ENCODE results near the genes AKR1C2 and AKR1C4.

DNA sequence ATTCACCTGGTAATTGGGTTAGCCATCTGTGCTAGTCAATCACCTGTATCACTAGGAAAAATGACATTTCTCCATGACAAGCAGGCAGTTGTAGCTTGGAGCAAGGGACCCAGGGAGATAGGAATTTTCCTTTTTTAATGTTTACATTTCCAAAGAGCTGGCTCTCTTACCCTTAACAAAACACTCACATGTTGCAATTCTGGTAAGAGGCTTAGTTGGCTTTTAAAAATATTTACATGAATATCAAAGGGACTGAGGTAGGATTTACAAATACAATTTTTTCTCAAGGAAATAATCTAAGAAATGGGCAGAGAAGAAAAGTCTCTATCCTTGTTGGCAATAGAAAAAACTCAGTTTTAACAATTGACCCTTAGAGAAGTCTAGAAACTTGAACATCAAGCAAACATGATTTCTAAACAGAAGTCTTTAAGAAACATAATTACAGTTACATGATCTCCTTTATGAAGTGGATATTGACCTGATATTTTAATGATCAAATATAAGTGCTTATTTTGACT is 16.0 kb upstream of the AKR1C1 start:
- PRO-cap: no peak

DNA sequence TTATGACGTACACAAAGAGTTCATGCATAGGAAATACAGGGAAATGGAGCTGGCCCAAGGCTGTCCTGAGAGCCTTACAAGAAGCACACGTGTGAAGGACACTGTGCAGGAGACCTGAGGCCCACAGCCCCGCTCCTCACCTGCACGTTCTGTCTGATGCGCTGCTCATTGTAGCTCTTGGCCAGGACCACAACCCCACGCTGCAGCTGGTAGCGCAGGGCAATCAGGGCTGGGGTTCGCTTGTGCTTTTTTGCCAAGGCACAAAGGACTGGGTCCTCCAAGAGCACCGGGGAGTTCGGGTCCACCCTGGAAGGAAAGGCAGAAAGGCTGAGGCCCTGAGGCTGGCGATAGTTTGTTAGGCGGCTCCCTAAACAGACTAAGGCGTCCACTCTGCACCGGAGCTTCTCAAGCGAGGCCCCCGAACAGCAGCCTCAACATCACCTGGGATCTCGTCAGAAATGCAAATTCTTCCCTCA is 8.4 kb downstream of the AKR1C2 start:
- PRO-cap: no peak

DNA sequence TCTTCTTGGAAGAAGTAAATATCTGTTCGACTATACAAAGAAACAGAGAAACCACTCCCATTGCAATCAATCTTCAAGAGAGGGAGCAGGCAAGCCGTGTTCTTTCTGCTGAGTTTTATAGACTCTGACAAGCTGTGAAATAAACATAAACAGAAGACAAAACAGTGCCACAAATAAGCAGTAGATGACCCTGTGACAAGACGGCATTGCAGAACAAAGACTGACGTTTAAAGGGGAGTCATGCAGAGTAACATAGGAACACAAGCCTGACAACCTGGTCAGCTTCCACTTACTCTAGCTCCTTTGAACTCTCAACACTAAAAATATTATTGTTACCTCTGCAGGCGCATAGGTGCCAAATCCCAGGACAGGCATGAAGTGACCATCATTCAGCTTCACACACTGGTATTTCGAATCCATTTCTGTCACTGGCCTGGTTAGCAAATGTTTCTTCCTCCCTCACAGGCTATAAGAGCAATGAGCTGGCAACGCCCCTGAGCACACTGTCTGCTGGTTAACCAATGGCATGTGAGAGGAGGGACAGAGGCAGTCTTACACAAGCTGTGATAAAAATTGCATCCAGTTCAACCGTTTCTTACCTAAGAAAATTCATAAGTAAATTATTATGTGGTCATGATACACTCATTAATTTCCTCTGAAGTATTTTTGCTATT is at the start of gene AKR1C2:
TSS of gene AKR1C2 (minus strand) at position 442 of the 674 bp plus-strand sequence.
- PRO-cap: unidirectional peak, minus-strand start at position 445 of the sequence

DNA sequence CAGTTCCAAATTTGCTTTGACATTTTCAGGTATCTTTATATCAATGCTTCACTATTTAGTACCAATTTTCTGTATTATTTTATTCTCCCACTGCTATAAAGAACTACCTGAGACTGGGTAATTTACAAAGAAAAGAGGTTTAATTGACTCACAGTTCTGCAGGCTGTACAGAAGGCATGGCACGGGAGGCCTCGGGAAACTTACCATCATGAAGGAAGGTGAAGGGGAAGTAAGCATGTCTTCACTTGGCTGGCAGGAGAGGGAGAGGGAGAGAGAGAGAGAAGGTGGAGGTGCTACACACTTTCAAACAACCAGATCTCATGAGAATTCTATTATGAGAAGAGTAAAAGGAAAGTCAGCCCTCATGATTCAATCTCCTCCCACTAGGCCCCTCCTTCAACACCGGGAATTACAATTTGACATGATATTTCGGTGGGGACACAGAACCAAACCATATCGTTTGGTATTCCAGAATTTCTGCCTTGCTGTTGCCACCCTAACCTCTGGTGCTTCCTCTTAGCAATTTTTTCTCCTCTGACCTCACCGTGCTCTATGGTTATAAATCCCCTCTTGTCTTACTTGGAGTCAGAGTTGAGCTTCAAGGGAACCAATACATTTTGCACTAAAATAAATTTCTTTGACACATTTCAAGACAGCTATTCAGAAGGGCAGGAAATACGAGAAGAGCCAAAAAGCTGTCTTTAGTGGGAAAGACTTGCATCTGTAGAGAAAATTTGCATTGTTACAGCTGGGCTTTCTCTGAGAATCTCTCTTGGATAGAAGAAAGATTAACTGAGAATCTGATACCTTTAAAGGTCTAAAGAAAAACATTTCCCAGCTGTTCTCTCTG is 14.3 kb upstream of the AKR1C2 start:
- PRO-cap: no peak

GRCh38 chr10:5095870-5096093 is 1.6 kb downstream of the AKR1C3 start:
- PRO-cap: unidirectional peak, minus-strand start at chr10:5095946

DNA sequence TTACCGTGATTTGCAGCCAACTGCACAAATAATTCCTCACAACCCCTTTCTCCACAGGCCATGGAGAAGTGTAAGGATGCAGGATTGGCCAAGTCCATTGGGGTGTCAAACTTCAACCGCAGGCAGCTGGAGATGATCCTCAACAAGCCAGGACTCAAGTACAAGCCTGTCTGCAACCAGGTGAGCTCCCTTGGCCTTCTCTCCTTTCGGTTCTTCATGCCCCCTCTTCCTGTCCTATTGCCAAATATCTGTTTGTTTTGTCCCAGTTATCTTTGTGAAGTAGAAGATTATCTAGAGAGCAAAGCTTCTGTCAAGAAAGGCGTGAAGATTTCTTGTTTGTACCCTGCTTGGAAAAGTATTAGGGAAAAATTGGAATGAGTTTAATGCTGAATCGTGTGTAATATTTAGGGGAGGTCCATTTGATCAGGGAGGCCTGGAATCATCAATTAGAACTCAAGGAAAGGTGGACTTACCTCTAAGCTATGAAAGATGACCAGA is 5.1 kb downstream of the AKR1C3 start:
- PRO-cap: no peak

GRCh38 chr10:5101867-5102584 is 7.8 kb downstream of the AKR1C3 start:
- PRO-cap: no peak

- PRO-cap: no peak
Measured at GRCh38 chr10:5196482-5197223, at the start of gene AKR1C4. Gene AKR1C4, plus strand, starts transcription at chr10:5196837.

- PRO-cap: unidirectional peak, minus-strand start at chr10:5252553; unidirectional peak, minus-strand start at chr10:5252582
Measured at GRCh38 chr10:5252281-5252780, 55.7 kb downstream of the AKR1C4 start.

GRCh38 chr10:5283182-5283963 is 81.4 kb upstream of the UCN3 start:
- PRO-cap: no peak

DNA sequence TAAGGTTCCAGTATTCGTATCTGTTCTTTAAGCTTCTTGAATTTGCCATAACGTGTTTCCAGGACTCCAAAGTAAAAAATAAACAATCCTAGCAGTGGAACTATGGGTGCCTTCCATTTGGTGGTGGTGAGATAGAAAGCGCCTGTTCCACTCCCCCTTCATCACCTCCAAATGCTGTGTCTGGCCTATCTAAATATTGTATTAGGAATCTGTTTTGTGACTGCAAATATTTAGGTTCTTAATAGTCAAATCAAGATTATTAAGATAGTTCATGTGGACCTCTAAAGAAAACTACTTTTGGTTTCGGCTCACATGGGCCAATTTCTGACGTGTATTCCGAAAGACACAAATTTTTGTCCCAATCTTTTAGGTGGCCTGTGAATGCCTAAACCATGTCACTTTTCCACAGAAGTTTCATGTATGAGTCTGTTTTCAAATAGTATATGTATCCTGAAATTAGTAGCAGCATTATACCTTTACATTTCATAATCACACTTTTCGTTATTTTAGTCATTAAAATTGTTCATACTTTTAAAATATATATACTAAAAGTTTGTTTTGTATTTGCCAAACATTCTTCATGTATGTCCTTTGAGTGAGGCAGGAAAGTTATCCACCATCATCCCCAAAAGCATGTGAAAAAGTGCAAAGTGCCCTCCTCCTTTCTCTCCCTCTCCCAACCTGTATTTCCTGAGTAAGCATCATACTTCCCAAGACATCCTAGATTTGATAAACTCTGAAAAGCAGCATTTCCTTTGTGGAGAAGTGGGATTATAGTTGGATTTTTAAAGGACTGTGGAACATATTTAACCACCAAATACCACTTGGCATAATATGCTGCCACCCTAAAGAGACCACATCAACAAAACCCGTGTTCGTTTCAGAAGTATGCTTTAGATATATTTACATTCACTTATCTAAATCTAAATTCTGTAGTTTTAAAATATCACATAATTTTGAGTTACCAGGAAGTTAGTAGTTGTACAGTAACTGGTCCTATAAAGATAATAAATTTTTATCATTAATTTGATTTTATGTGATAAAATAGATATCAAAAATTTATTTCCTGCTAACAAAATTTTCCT is 36.7 kb downstream of the NET1 start:
- PRO-cap: no peak

- PRO-cap: no peak
Measured at GRCh38 chr10:5457187-5458228, 41.9 kb downstream of the CALML5 start.

- PRO-cap: no peak
Measured at GRCh38 chr10:5487432-5487959, 11.9 kb downstream of the CALML5 start.

DNA sequence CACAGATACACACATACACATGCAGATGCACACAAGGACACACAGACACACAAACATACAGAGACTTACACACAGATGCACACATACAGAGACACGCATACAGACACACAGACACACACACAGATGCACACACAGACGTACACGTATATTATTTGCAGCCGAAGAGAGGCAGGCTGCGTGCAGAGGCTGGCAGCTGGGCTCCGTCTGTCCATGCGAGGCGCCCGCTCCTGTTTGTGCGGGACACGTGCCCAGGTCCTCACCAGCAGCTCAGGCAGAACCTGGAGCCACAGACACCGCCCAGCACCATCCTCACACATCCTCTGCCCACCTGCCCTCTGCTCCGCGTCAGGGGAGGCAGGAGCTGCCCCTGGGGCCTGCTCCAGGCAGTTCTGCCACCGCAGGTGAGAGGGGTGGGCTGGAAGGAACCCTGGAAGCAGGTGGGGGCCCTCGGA is 1.1 kb downstream of the CALML5 start:
- PRO-cap: no peak

GRCh38 chr10:5527771-5528256 is 3.1 kb downstream of the CALML3 start:
- PRO-cap: no peak

GRCh38 chr10:5546704-5547441 is 22.1 kb downstream of the CALML3 start:
- PRO-cap: no peak

GRCh38 chr10:5582959-5583347 is 58.2 kb downstream of the CALML3 start:
- PRO-cap: no peak

DNA sequence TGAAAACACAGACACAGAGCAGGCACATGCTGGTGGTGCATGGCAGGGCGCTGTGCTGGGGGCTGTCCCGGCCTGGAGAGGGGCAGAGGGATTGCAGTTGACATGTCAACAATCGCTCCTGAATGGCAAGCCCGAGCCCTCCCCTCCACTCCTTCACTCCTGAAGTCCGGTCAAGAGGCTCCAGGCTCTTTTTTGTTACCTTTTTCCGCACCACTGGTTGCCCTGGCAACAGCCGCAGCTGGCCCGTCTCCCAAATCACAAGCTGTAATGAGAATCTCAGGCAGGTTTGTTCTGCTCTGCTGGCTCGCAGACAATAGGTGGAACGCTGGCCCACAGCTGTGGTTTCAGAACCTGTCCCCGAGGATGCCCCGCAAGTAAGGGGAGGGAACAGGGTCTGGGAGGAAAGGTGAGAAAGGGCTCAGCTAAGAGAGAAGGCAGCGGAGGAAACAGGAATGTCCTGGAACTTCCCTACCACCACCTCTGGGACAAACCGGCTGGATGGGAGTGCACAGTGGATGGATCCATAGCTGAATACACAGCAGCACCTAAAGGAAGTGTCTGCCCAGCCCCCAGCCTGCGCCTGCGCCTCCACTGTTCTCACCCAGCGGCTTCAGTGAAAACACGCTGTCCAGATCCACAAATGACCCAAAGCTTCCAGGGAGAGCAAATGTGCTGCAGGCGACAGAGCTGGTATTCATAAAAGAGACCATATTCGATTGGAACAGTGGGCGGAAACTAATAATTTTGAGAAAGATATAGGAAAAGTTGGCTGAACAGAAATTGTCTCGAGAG is 58.9 kb downstream of the CALML3 start:
- PRO-cap: no peak

GRCh38 chr10:5643354-5643675 is 23.1 kb downstream of the ASB13 start:
- PRO-cap: no peak

DNA sequence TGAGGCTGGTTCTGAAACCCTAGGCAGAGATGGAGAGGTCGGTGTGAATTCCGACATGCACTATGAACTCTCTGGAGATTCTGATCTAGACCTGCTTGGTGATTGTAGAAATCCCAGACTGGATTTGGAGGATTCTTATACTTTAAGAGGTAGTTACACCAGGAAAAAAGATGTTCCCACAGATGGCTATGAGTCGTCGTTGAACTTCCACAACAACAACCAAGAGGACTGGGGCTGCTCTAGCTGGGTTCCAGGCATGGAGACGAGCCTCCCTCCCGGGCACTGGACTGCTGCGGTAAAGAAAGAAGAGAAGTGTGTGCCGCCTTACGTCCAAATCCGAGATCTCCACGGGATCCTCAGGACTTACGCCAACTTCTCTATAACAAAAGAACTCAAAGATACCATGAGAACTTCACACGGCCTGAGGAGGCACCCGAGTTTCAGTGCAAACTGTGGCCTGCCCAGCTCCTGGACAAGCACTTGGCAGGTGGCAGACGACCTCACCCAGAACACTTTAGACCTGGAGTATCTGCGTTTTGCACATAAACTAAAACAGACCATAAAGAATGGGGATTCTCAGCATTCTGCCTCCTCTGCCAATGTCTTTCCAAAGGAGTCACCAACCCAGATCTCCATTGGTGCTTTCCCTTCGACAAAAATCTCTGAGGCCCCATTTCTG is 64.3 kb downstream of the GDI2 start:
- PRO-cap: no peak